OCI-LY7 (cell line): ENCODE data around the gene AFG1L.

DNA sequence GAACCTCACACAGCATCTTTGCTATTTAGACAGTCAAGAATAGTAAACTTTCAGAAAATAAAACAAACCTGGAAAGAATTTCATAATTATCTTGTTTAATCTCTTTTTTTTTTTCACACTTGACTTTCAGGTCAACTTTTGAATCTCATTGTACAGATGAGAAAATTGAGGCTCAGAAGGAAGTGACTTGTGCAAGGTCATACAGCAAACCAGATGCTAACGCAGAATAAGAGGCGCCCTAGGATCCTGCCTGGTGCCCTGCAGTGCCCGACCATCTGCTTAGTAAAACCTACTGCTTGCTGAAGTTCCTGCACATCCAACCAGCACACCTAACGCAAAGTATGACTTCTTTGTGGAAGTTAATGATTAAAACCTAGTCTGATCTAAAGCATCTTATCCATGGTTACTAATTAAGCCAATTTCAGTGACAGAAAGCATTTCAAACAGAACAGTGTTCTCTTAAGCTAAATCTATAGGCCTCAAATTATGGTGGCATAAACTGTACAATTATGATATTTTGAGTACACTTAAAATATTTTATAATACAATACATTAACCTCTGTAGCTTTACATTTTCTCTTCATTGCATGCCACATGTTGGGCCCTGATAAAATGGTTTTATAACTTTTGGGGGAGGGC is 37.3 kb upstream of the BEND3 start:
- PRO-cap: no peak
- RAMPAGE, long total RNA: no peak

DNA sequence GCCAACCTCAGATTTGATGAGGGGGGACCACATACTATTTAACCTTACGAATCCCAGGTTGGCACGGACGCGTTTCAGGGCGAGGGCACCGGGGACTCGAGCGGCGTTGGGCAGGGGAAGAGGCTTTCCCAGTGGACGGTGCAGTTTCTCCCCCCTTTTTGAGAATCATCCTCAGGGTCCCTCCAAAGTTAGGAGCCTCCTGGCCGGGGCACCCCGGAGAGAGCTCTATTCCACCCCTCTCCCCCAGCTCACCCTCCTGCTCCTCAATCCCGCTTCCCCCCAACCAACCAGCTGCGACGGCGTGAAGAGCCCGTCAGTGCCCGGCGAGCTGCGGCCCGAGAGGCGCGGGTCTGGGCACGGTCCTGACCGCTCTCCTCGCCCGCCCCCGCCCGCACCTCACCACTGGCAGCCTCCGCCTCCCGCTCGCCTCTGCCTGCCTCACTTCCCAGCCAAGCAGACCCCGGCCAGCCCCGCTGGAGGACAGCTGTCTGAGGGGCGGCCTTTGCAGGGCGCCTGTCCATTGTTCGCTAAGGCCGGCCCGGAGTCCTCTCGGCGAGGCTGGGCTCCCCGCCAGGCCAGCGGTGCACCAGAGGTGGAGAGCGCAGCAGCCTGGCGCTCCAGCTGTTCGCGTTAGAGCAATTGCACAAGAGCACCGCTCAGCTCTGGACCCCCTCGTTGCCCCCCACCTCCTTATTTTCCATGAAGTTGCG is 1.1 kb downstream of the SOBP start:
- PRO-cap: bidirectional peak, plus-strand start at position 313 of the sequence, minus-strand start at position 268 of the sequence; bidirectional peak, plus-strand start at position 456 of the sequence, minus-strand start at position 431 of the sequence
- RAMPAGE, long total RNA: no peak

DNA sequence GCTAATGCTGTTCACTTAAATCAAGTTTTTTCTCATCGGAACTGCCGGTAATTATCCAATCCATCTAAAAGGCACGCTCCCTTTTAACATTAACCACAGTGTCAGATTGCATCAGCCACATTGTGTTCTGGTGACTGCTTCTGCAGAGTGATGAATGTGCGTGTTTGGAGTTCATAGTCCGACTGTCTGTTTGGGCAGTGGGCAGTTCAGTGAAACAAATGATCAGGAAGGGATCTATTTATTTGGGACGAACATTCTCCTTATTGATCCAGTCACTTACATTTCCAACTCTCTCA is 49.5 kb downstream of the SOBP start:
- PRO-cap: no peak
- RAMPAGE, long total RNA: no peak

DNA sequence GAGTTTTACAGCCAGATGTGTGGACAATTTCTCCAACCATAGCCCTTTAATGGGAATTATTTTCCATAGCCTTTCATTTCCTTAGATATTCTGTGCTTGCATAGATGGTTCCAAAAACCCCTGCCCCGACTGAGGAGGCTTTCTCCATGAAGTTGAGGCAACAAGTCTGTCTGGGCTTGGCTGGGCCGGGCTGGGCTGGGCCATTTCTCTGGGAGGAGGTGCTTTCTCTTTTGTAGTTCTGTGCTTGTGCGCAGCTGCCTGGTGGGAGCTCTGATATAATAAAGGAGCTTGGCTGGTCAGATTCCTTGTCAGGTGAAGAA is 71.4 kb downstream of the SOBP start:
- PRO-cap: no peak
- RAMPAGE, long total RNA: no peak

DNA sequence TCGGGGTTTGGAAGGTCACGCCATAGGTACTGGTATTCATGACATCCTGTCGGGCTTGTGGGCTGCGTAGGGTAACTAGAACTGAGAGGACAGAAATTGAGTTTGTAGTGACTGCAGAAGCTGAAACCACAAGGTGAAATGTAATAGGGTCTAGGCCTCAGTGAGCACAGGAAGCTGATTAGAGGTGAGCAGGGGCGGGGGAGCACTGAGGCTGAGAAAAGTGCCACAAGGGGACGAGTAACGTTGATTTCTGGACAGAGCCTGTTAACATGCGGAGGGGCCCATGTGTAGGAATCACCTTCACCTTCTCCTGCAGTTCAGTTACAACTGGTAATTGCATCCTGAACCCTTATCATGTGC is 128.9 kb downstream of the SOBP start:
- PRO-cap: bidirectional peak, plus-strand start at position 214 of the sequence, minus-strand start at position 77 of the sequence
- RAMPAGE, long total RNA: no peak

- PRO-cap: no peak
- RAMPAGE, long total RNA: no peak
These were observed 144.9 kb downstream of the SOBP start for GRCh38 chr6:107634479-107635471.

- PRO-cap: bidirectional peak, plus-strand start at chr6:107658033, minus-strand start at chr6:107658089; bidirectional peak, plus-strand start at chr6:107658215, minus-strand start at chr6:107658227; bidirectional peak, plus-strand start at chr6:107658387, minus-strand start at chr6:107658315; bidirectional peak, plus-strand start at chr6:107658428, minus-strand start at chr6:107658468
- RAMPAGE, long total RNA: no peak
These were observed 166.0 kb downstream of the SCML4 start for GRCh38 chr6:107657789-107658789.

- PRO-cap: bidirectional peak, plus-strand start at chr6:107659330, minus-strand start at chr6:107659167
- RAMPAGE, long total RNA: no peak
These were observed 165.0 kb downstream of the SCML4 start for GRCh38 chr6:107658932-107659625.

DNA sequence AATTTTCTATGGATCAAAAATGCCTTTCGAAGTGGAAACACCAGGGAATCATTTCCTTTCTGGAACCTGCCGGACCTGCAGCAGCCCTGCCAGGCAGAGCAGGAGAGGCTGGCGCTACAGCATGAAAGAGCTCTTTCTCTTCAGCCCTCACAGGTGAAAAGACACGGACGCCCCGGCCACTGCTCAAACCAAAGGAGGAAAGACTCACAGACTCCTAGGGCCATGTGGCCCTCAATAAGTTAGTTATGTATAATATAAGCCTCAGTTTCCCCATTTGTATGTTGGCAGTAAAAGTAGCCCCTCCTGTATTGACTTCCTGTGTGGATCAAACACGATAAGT is 8.3 kb downstream of the SCML4 start:
- PRO-cap: no peak
- RAMPAGE, long total RNA: no peak

GRCh38 chr6:107880947-107881620 is 57.0 kb upstream of the SCML4 start:
- PRO-cap: no peak
- RAMPAGE, long total RNA: no peak

DNA sequence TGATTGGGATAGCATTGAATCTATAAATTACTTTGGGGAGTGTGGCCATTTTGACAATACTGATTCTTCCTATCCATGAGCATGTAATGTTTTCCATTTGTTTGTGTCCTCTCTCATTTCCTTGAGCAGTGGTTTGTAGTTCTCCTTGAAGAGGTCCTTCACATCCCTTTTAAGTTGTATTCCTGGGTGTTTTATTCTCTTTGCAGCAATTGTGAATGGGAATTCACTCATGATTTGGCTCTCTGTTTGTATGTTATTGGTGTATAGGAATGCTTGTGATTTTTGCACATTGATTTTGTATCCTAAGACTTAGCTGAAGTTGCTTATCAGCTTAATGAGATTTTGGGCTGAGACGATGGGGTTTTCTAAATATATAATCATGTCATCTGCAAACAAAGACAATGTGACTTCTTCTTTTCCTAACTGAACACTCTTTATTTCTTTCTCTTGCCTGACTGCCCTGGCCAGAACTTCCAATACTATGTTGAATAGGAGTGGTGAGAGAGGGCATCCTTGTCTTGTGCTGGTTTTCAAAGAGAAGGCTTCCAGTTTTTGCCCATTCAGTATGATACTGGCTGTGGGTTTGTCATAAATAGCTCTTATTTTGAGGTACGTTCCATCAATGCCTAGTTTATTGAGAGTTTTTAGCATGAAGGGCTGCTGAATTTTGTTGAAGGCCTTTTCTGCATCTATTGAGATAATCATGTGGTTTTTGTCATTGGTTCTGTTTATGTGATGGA is 64.2 kb upstream of the SCML4 start:
- PRO-cap: no peak
- RAMPAGE, long total RNA: no peak

- PRO-cap: no peak
- RAMPAGE, long total RNA: no peak
These were observed 63.2 kb downstream of the SEC63 start for GRCh38 chr6:107894667-107895353.

- PRO-cap: bidirectional peak, plus-strand start at chr6:107957463, minus-strand start at chr6:107957328
- RAMPAGE, long total RNA: no peak
These were observed 727 bp downstream of the SEC63 start for GRCh38 chr6:107957108-107957854.

GRCh38 chr6:108294704-108295806 is at the start of gene AFG1L:
TSS of gene AFG1L (plus strand) at chr6:108295054.
- PRO-cap: bidirectional peak, plus-strand start at chr6:108295126, minus-strand start at chr6:108294811; bidirectional peak, plus-strand start at chr6:108295475, minus-strand start at chr6:108295340; unidirectional peak, minus-strand start at chr6:108295645
- RAMPAGE, long total RNA: no peak

DNA sequence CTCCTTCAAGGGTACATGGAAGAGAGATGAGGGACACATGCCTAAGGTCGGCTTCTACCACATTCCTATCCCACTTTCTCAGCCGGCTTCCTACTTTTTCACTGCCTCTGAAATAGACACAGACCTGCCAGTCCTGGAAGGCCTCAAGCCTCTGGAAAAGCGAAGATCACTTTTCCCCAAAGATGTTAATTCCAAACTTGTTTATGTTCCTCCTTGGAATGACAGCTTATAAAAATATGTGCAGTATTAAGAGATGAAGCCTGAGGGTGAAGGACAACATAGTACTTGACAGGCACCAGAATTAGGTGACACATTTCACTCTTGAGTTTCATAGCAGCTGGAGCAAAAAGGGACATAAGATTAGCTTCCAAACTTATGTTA is 25.2 kb downstream of the FOXO3 start:
- PRO-cap: no peak
- RAMPAGE, long total RNA: no peak

DNA sequence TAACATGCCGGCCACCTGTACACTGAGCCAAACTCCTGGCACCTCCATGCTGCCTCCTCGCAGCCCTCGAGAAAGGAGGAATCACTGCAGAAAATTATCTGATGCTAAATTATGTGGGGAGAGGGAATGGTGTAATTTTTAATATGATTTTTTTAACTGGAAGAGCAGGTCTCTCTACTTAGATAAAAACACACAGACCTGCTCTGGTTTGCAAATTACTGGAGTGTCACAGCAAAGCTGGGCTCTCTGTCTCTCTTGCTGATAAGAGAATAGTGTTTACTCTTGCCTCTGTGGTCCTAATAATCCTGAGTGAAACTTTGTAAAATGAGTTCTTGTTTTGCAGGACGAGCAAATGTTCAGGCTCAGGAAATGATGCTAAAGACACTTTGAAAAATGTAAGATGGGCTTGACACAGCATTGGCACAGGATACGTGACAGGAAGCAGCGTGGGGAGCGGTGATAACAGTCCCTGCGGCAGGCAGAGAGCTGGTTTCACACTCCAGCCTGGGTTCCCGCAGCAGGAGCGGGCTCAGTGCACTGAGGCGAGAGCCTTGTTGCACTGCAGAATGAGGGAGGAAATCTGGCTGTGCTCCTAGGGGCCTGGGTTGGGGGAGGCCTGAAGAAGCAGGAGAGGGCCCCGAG is 49.8 kb upstream of the ARMC2 start:
- PRO-cap: no peak
- RAMPAGE, long total RNA: no peak

- PRO-cap: no peak
- RAMPAGE, long total RNA: no peak
These were observed 40.5 kb downstream of the ARMC2 start for GRCh38 chr6:108888659-108889251.

DNA sequence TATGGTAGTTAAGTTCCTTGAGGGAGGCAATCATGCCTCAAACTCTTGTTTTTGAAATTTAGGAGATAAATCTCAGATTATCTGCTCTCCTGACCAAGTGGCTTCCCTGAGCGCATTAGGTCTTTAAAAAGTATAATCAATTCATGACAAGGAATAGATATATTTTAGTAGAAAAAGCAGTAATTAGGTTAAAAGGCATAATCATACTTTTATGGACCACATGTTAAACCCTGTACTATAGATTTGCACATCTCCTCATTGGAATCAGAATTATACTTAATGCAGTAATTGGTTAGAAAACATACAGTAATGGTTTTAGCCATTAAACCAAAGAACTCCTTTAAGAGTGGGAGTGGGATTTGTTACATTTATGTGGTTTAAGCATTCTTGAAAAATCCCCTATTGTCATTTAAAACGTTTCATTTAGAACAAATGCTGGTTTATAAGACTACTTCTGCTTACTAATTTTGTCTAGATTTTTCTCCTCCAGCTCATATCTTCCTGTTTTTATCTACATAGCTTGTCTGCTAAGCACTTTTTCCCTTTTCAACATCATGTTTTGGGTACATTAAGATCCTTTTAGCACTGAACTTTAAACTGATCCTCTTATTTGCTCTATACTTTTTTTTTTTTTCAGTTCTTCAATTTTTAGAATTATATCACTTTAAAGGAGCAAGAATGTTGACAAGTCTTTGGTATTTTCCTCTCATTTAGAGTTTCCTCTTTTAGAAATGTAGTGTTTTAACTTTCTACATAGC is 81.1 kb downstream of the SESN1 start:
- PRO-cap: no peak
- RAMPAGE, long total RNA: no peak

GRCh38 chr6:109093719-109094157 is 908 bp downstream of the SESN1 start:
- PRO-cap: no peak
- RAMPAGE, long total RNA: no peak

DNA sequence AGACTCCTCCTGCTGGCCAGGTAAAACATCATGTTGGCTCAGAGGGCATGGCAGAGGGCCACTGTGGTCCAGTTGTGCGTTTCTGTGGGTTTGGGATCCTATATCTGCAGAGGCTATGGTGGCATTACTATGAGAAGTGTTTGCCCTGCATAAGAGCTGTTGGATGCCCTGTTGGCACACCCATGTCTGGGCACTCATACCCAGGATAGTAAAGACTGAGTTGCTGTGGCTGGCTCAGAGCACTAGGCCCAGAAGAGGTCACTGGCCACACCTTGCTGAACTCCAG is 49.7 kb downstream of the CD164 start:
- PRO-cap: no peak
- RAMPAGE, long total RNA: no peak